Ascending aorta (tissue), 1 donor: Measurements from ENCODE around the genes CYP26B1 and SPR.

GRCh38 chr2:71068748-71069231 is 342 bp downstream of the NAGK start:
- PRO-cap, result no peak

DNA sequence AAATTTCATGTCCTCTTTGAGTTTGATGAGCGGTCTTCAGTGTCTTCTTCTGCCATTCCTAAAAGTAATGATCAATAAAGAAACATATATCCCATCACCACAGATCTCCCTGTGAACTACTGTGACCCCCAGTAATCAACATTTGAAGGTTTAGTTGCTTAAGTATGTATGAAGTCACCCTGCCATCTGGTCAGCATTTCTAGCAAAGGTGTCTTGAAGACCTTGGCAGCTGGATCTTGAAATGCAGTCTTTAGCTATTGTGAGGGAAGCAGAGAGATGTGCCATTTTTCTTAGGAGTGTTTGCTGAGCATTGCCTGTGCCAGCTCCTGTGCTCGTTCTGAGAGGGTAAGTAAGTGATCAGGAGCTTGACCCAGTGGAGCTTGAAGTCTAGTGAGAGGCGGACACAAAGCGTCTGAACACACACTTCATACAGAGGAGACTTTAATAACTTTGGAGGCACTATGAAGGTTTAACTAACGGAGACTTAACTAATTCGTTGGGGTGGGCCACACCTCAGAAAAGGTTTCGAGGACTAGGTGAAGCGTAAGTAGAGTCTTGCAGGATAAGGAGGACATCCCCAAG is 1.4 kb downstream of the NAGK start:
- PRO-cap, result no peak

GRCh38 chr2:71210131-71210799 is 16.6 kb downstream of the PAIP2B start:
- PRO-cap, result no peak

- PRO-cap, result no peak
Observed at GRCh38 chr2:71224458-71224757, 2.5 kb downstream of the PAIP2B start.

DNA sequence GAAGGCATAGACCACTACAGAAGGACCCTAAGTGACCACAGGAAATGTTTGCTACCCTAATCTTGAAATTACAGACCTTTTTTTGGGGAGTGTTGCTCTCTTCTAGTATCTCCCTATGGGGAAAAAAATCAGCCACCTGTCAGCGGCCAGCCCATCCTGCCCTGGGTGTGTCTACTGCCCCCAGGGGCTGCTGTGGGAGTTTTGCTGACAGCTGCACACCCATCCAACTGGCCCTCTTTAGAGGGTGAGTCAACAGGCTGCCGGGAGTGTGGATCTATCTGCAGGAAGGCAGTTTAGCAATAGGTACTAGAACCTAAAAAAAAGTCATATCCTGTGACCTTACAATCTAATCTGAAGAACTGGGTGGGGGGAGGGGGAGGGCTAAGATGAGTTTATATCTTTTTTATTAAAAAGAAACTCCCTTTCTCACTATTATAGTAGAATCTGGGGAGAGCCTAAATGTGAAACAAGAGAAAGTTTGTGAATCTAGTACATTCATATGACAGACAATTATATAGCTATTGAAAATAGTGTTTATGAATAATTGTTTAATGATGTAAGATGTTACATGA is 13.8 kb upstream of the DYSF start:
- PRO-cap, result no peak

GRCh38 chr2:71498464-71498799 is 31.9 kb downstream of the DYSF start:
- PRO-cap, result bidirectional peak, plus-strand start at chr2:71498641, minus-strand start at chr2:71498418

DNA sequence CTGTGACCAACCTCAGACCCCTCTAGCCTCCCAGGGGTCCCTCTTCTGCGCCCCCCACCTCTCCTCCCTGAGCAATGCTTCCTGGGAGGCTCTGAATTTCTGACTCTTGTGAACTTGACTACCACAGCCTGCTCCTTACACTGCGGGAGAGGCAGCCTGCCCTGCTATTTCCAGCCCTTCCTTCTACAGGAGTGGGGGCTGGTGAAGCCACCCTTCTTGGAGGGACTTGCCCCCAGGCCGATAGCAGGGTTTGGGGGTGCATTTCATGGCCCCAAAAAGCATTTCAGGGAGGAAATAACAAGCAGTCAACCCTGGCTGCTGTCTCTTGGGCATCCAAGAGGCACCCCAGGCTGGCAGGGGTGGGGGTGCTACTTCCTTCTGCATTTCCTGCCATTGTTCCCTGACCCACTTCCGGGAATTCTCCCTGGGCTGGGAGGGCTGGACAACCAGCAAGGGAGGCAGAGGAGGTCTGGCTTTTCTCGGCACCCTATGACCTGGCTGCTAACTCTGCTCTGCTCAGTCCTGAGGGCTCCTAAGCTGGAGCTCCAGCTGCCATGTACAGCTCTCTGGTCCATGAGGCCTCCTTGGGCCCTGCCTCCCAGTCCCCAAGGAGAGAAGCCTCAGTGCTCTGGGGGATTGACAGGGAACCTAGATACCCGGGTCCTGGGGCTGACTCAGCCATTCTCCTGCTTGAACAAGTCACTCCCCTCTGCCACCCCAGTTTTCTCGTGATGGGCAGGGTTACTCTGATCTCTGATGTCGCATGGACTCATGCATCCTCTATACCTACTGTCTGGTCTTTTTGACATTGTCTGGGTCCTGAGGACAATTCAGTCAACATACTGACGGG is 33.9 kb downstream of the DYSF start:
- PRO-cap, result no peak

GRCh38 chr2:71545201-71545724 is 78.8 kb downstream of the DYSF start:
- PRO-cap, result no peak

- PRO-cap, result no peak
Observed at GRCh38 chr2:71554008-71554569, 87.6 kb downstream of the DYSF start.

DNA sequence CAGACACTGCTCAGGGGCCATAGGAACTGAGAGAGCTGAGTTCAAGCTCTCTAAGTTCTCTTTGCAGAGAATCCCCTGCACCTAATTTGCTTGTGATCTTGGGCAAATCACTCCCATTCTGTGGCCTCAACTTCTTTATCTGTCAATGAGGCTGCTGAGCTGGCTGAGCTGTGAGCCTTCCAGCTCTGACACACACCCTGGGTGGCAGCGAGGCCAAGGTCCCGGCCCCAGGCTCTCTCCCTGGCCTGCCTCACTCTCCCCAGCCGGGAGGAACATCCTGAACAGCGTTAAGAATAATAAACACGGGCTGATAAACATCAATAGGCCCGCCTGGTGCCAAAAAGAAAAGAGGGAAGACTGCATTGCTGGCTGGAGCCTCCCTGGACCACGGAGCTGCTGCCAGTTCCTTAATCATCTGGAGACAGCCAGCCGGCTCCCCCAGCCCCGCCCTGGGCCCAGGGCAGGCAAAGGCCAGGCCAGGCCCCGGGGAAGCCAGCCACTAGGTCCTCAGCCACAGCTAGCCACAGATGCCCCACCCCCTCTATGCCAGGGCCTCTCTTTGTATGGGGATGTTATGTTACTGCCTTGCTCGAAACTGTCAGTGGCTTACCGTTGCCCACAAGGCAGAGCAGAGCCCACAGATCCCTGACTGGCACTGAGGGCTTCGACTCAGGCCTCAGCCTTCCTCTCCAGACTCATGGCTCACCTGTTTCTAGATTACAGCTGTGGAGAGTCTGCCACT is 280.4 kb downstream of the DYSF start:
- PRO-cap, result no peak

GRCh38 chr2:72033614-72034382 is 113.9 kb downstream of the CYP26B1 start:
- PRO-cap, result no peak

DNA sequence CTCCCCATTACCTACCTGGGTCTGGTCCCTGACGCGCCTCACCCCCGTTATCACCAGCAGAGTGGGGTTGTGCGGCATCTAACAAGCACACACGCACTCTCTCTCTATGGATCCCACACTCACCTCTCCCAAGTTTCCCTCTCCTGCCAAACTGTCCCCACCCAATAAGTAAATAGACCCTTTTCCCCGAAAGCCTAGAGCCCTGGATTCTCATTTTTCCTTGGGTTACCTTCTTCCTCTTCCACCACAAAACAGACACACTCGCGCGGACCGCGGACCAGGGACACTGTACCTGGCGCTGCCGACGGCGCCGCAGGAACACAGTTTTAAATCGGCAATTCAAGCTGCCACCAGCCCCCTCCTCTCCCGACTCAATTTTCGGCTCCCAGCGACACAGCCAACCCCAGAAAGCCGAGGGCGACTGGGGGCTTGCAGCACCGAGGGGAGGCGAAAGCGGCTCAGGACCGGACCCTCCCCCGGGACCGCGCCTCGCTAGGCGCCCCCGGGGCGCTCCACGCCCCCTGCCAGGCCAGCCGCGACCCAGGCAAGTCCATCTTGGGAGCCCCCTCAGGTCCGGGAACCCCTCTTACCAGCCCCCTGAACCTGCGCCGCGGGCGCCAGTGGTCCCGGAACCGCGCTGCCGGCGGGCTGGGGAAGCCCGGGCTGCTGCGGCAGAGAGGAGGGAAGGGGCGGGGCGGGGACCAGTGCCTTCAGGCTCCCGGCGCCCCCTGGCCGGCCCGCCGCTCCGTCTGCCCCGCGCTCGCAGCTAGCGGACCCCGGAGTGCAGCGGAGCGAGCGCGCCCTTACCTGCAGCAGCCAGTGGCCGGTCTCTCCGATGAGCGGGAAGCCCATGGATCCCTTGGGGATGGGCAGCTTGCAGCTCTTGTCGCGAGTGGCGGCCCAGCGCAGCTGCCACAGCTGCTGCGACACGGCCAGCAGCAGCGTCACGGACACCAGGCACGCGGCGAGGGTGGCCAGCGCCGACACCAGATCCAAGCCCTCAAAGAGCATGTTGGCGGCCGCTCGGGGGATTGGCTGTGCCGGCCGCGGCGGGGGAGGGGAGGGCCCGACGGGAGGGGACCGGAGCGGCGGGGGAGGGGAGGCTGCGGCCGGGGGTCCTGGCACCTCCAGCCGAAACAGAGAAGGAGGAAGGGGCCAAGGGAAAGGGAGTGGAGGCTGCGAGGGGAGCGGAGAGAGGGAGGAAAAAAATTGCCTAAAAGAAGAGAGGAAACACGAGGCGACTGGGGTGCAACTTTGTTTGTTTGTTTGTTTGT is at the start of gene CYP26B1:
CYP26B1 (minus strand) TSS at position 1,039 of the 1,274 bp plus-strand sequence.
- PRO-cap, result no peak

- PRO-cap, result no peak
Observed at GRCh38 chr2:72298721-72299491, 151.2 kb upstream of the CYP26B1 start.

- PRO-cap, result no peak
Observed at GRCh38 chr2:72681030-72681488, 144.8 kb downstream of the EXOC6B start.

- PRO-cap, result no peak
Observed at GRCh38 chr2:72693184-72693440, 132.7 kb downstream of the EXOC6B start.

DNA sequence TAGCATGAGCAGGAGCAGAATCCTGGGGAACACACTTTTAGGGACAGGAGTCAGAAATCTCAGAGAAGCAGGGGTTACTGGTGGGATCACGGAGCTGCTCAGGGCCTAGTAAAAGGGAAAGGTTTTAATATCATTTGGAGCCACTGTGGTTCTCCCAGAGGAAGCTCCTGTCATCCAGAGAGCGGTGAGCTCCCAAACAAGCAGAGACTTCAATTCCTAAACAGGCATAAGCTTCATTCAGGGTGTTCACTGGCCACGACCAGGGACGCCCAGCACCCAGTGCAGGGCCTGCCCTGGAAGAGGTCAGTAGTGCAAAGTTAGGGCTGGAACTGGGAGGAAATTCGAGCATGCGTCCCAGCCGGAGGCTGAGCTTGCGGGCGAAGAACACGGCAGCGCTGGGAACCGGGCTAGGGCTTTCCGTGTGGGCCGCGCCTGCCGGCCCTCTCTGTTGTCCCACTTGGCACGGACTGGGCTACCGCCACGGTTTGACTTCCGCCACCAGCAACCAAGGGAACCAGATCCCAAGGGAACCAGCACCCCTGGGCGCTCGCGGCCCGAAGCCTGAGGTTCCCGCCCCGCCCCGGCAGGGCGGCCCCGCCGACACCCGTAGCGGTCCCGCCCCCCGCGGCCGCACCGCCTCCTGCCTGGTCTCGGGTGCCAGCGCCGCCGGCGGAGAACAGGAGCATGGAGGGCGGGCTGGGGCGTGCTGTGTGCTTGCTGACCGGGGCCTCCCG is at the start of gene SPR:
SPR (plus strand) TSS at position 660 of the 734 bp plus-strand sequence.
- PRO-cap, result unidirectional peak, plus-strand start at position 679 of the sequence

- PRO-cap, result no peak
Observed at GRCh38 chr2:72984117-72984680, 66.9 kb downstream of the EMX1 start.

DNA sequence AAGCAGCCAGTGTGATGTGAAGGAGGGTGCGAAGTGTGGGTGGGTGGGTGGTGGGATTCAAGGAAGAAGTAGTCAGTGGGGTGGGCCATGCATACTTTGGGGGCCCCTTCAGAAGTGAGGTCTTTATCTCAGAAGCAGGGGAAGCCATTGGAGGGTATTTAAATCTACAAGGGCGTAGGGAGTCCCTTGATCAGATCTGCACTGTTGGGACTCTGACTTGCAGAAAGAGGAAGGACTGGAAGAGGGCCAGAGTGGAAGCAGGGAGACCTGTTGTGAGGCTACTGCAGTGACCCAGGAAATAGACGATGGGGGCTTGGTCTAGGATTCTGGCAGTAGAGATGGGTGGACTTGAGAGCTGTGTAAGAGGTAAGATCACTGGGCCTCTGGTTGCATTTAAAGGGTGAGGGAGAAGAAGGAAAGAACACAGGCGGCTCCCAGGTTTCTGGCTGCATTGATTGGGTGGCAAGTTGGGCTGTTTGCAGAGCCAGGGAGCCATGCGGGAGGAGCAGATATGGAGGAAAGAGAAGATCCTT is 2.5 kb downstream of the SFXN5 start:
- PRO-cap, result no peak

DNA sequence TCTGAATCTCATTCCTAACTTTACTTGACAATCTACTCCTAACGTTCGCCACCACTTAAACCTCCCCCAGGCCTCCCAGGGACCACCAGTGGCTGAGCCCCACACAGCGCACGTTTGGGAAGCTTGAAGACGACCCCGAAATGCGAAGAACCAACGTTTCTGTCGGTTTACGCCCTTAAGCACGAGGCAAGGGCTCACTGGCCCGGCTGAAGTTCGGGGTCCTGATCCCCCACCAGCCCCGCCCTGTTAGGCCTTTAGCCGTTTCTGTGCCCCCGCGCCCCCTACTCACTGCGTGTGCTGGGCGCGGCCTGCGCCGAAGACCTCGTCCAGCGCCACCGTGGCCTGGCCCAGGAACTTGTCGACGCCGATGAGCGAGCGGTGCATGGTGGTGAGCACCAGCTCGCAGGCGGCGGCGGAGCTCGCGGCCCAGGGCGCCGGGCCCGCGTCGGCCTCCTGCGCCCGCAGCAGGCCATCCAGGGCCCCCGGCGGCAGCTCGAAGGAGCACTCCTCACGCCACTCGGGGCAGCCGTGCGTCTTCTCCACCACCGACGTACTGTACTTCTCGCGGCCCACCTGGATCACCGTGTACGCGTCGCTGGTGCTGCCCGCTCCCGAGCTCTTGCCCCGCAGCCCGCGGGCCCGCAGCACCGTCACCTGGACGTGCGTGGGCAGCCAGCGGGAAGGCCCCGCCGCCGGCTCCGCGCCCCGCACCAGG is 533 bp downstream of the RAB11FIP5 start:
- PRO-cap, result no peak

DNA sequence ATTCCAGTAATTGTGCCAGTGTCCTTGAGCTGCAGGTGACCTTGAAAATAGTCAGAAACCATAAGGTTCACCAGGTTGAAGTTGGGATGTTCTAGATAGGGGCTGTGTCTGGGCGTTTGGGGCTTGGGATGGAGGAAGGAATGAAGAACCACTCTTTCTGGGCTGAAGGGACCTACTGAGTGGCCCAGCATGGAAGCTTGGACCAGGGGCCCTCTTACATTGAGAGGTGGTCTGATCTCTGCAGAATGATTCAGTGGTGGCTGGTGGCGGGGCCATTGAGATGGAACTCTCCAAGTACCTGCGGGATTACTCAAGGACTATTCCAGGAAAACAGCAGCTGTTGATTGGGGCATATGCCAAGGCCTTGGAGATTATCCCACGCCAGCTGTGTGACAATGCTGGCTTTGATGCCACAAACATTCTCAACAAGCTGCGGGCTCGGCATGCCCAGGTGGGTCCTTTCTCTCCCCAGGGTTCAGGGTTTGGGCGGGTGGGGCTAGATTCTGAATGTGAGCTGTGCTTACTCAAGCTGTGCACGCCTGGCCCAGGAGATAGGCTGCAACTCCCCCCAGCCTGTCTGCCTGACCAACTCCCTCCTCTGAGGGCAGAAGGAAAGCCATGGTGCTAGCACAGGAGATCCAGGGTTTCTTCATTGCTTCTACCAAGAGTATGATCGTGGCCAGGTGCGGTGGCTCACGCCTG is 17.0 kb downstream of the CCT7 start:
- PRO-cap, result no peak